CD14-positive monocyte (primary cell): ENCODE measurements around a stretch of chr7.

DNA sequence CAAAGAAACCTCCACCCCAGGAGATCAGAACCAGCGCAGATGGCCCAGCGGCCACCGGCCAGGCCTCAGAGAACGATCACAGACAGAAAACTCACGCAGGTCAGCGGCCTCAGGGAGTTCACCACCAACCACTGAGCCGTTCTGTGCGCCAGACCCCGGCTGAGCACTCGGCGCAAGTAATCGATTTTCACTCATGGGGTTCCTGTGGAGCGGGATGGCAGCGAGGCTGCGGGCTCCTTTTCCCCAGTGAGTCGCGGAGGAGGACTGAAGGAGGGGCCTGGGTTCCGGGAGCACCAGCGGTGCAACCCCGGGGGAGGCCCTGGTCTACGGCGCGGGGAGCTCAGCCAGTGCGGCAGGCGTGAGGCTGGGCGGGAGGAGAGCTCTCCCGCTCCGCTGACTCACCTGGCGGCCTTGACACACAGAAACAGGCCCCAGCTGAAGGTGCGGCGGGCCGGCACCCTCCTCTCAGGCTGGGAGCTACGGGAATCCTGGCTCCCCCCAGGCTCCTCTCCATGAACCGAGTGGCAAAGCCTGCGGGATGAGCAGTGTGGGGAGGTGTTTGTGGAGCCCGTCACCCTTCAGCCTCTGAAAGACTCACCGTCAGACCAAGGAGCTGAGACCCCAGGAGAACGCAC lies 6.9 kb upstream of the NOM1 start:
- CAGE, long polyA plus RNA: no peak

- CAGE, long polyA plus RNA: no peak
These were observed 2.2 kb upstream of the NOM1 start for GRCh38 chr7:156947352-156947660.

DNA sequence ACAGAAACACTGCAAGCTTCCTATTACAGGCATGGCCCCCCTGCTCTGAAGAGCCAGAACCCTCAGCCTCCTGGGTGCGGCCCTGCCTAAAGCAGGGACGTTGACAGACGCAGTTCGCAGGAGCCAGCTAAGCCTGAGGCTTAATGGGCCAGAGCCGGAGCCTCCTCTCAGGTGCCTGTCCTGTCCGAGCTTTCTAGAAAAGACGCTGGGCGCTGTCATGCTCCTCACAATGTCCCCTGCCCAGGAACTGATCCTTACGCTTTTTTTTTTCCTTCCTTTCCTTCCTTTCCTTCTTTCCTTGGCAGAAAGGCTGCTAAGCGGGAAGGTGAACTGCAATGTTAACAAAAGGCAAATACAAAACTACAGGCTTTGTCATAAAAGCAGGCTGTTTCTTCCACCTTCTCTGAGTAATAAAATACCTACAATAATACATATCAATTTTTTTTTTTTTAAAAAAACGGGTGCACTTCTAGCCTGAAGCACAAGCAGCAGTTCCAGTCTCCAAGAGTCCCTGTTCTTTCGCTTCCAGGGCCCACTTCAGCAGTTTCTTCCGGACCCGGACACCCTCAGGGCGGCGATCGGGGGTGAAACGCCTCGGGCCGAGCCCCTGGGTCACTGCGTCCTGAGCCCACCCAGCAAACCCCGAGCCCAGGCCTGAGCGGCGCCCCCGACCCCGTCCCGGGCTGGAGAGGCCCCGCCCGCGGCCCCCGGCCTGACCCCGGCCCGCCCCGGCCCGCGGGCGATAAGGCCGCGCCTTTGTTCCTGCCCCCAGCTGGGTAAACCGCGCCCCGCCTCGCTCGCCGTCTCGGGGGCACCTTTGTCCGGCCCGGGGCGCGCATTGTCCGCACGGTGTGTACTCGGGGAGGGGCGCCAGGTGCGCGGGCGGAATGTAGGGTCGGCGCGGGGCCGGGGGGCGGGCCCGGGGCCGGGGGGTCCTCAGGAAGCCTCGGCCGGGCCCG lies 11.1 kb downstream of the MNX1 start:
- CAGE, long polyA plus RNA: no peak

- CAGE, long polyA plus RNA: no peak
These were observed 636 bp downstream of the MNX1 start for GRCh38 chr7:157009712-157010342.

- CAGE, long polyA plus RNA: no peak
These were observed 59.6 kb upstream of the DNAJB6 start for GRCh38 chr7:157277169-157277670.

- CAGE, long polyA plus RNA: no peak
These were observed 26.7 kb upstream of the DNAJB6 start for GRCh38 chr7:157309864-157310655.

GRCh38 chr7:157354625-157355167 lies 17.9 kb downstream of the DNAJB6 start:
- CAGE, long polyA plus RNA: no peak

DNA sequence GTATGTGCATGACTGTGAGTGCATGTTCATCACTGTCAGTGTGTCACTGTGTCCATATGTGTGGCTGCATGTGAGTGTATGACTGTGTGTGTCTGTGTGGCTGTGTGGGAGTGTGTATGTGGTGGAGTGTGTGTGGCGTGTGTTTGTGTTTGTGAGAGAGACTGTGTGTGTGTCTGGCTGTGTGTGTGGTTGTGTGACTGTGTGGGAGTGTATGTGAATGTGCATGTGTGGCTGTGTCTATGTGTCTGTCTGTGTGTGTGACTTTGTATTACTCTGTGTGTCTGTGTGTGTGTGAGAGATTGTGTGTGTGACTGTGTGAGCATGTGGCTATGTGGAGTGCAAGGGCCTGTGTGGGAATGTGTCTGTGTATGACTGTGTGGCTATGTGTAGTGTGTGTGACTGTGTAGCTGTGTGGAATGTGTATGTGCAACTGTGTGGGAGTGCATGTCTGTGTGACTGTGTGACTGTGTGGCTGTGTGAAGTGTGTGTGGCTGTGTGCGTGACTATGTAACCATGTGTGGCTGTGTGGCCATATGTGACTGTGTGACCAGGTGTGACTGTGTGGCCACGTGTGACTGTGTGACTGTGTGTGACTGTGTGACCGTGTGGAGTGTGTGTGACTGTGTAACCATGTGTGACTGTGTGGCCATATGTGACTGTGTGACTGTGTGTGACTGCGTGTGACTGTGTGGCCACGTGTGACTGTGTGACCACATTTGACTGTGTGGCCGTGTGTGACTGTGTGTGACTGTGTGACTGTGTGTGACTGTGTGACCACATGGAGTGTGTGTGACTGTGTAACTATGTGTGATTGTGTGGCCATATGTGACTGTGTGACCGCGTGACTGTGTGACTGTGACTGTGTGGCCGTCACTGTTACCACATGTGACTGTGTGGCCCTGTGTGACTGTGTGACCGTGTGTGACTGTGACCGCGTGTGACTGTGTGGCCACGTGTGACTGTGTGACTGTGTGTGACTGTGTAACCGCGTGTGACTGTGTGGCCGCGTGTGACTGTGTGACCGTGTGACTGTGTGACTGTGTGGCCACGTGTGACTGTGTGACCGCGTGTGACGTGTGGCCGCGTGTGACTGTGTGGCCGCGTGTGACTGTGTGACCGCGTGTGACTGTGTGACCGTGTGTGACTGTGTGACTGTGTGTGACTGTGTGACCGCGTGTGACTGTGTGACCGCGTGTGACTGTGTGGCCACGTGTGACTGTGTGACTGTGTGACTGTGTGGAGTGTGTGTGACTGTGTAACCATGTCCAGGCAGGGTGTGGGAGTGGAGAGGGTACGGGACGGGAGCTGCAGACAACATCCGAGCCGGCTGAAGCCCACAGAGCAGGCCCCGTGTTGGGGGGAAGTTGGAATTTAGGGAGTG lies 503.0 kb downstream of the DNAJB6 start:
- CAGE, long polyA plus RNA: no peak

- CAGE, long polyA plus RNA: no peak
These were observed 531.8 kb downstream of the PTPRN2 start for GRCh38 chr7:158055531-158056526.

- CAGE, long polyA plus RNA: no peak
These were observed 494.3 kb downstream of the PTPRN2 start for GRCh38 chr7:158093334-158093669.

GRCh38 chr7:158263644-158264715 lies 323.6 kb downstream of the PTPRN2 start:
- CAGE, long polyA plus RNA: no peak

GRCh38 chr7:158431603-158432152 lies 155.9 kb downstream of the PTPRN2 start:
- CAGE, long polyA plus RNA: no peak

- CAGE, long polyA plus RNA: no peak
These were observed 154.7 kb downstream of the PTPRN2 start for GRCh38 chr7:158432525-158433649.

DNA sequence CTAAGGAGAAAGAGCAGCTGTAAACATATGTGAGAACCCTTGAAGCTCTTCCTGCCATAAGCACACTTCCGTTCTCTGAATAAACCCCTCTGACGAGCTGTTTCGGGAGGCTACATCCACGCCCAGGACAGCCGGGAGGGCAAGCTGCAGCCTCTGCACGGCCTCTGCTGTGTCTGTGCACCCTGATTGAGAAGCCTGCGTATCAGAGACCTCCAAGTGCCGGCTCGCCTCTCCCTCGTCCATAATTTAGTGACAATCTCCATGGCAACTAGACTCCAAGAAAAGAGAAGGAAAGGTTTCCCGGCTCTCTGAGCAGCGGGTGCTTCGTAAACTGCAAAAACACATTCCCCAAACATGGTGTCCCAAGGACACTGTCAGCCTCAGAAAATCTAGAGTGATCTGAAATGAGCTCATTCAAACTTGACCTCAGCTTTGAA lies 114.3 kb downstream of the PTPRN2 start:
- CAGE, long polyA plus RNA: no peak

GRCh38 chr7:158586558-158587001 lies 1.0 kb downstream of the PTPRN2 start:
- CAGE, long polyA plus RNA: no peak

DNA sequence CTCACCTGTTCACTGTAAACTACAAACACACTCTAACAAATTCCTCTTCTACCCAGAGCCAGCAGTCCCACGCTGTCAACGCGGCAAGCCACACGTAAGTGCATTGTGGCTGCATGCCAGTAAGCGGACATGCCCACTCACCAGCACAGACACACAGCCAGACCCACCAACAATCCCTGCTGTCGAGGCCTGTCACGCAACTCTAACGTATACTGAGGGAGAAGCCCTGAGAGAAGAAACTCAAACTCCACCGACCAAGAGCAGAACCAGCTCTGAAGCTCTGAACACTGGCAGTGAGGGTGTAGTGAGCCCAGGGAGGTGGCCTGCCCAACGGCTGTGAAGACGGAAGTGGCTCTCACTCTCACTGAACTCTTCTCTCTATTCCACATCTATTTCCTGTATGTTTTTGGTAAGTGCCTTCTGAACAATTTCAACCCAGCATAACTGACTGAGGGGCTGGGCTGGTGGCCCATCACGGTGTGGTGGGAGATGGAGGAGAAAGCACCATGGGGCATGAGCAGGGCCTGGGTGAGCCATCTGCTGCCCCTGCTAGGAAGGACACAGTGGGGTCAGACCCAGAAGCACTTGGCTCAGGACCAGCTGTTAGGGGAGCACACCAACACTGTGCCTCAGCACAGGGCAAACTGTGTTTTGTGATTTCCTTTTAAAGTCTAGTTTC lies 41.5 kb downstream of the NCAPG2 start:
- CAGE, long polyA plus RNA: no peak

GRCh38 chr7:158777709-158778386 lies 51.5 kb downstream of the ESYT2 start:
- CAGE, long polyA plus RNA: no peak

- CAGE, long polyA plus RNA: no peak
These were observed 6.2 kb upstream of the DYNC2I1 start for GRCh38 chr7:158850119-158850532.

GRCh38 chr7:158876422-158876904 lies 20.1 kb downstream of the DYNC2I1 start:
- CAGE, long polyA plus RNA: no peak

GRCh38 chr7:158992116-158992654 lies 135.8 kb downstream of the DYNC2I1 start:
- CAGE, long polyA plus RNA: no peak